Occipital lobe (tissue), 2 donors: Measurements from ENCODE around the gene MBOAT2.

- RAMPAGE, long total RNA = no peak
Observed at GRCh38 chr2:9003515-9004249, at the start of gene MBOAT2. Gene MBOAT2 (minus strand): TSS chr2:9003684.

DNA sequence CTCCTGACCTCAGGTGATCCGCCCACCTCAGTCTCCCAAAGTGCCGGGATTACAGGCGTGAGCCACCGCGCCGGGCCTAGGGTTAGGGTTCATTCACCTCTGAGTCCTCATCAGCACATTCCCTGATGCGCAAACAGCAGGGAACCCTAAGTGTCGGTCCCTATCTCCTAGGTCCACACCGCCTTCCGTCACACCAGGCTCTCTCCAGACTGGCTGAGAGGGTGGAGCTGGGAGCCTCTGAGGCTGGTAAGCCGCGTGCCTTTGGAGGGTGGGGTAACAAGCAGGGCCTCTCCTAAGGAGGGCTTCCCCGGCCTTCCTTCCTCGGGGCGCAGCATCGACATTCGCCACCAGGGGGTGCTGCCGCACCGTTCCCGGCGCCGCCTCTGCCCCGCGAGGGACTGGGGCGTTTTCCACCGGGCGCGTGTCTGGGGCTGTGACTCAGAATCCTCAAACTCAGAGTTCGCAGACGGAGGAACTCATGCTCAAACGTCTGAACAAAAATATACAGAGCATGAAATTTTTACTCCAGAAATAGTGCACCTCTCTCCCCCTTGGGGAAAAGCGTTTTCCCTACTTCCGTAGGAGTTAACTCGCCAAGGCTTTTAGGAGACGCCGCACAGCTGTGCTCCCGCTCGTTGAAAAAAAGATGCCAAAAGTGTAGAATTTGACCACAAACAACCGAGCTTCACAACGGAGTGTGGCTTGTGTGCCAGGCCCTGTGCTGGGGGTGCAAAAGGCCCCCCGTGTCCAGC is 63.9 kb upstream of the ASAP2 start:
- RAMPAGE, long total RNA = no peak

DNA sequence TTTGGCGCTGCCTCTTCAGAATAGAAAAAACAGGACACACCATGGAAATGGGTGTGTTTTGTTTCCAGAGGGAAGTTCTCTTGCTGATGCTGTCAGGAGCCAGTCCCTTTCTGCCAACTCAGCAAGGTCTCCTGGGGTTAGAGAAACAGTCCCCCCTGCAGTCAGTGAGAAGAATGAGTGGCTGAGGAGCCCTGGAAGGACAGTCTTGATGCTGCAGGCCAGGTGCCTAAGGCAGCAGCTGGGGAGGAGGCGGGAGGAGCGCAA is 37.8 kb upstream of the ASAP2 start:
- RAMPAGE, long total RNA = no peak

- RAMPAGE, long total RNA = no peak
Observed at GRCh38 chr2:9212656-9213387, 6.2 kb downstream of the ASAP2 start.

DNA sequence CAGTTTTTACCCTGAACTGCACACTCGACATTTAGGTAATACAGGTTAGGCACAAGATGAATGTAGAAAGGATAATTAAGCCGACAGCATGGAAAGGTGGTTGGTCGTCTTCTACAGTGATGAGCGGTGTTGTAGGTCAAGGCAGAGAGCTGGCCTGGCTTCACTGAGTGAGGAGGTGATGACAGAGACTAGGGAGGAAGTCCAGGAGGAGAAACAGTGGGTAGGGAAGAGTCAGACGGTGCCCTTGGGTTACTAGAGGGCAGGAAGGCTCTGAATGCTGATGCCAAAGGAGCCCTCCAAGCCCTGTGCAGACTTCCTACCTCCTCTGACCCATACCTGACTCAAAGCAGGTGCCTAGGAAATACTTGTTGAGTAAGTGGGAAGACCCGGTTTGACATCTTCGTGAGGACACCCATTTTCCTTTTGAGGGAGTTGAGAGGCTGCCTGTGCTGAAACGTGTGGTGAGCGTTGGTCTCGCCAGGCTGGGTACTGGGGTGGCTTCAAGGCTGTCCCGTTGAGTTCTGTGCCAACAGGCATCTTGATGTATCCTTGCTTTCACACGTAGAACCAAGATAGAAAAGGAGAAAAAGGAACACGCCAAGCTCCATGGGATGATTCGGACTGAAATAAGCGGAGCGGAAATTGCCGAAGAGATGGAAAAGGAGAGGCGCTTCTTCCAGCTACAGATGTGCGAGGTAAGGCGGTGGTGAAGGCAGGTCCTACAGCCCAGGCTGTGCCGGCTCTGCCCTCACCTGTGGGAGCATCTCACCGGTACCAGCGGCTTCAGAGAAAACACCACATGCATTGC is 100.6 kb downstream of the ITGB1BP1 start:
- RAMPAGE, long total RNA = no peak

DNA sequence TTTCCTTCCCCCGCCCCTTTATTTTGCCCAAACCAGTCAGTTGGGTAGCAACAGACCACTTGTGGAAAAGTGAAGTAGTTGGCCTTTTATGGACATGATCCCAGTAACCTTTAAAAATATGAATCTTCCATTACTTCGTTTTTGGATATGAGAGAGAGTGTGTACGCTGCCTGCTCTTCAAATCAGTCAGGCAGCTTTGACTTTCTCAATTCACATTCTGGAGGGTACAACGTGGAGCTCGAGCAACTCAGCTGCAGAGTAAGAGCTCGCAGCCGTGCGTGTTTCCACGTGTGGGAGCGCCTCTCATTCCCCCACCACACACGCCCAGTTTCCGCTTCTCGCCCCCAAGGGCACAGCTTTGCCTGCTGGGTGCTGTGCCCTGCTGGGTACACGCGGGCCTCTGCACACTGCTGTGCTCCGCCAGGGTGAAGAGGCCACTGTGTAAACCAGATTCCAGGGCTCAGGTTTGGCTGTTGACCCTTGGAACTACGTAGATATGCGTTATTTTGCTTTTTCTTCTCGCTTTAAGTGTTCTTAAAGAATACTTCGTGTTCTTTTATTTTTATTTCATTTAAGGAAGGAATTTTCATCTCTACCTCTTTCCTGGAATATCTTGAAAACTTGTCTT is 92.5 kb downstream of the ITGB1BP1 start:
- RAMPAGE, long total RNA = no peak

DNA sequence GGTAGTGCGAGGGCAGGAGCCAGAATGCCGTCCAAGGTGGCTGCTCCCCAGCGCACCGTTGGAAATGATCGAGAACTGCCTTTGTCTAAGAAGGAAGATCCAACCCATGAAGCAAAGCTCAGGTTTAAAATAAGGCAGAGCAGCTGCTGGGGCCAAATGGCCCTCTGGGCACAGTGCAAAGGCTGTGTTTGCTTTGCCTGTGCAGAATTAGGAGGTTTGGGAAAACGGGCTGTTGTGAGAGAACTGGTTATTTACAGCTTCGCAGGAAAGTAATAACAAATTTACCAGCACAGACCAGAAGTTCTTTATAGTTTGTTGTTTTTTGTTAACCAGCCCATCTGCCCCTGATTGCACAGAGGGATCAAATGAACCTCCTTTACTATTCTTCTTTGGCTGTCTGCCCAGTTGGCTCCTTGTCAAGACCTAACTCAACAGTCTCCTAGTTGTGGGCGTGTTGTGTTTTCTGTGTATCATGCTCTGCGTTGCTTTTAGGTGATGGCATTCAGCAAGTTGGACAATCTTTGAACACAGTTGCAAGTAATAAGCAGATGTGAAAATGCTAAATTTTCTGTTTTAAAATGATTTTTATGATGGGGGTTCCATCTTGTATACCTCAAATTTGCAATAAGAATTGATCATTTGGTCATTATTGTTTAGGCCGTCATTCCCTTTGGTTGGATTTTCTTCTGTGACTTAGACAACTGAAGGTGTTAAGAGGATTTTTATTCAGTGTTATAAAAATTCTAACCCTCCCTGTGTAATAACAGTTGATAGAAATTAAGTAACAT is 86.3 kb downstream of the ITGB1BP1 start:
- RAMPAGE, long total RNA = no peak

DNA sequence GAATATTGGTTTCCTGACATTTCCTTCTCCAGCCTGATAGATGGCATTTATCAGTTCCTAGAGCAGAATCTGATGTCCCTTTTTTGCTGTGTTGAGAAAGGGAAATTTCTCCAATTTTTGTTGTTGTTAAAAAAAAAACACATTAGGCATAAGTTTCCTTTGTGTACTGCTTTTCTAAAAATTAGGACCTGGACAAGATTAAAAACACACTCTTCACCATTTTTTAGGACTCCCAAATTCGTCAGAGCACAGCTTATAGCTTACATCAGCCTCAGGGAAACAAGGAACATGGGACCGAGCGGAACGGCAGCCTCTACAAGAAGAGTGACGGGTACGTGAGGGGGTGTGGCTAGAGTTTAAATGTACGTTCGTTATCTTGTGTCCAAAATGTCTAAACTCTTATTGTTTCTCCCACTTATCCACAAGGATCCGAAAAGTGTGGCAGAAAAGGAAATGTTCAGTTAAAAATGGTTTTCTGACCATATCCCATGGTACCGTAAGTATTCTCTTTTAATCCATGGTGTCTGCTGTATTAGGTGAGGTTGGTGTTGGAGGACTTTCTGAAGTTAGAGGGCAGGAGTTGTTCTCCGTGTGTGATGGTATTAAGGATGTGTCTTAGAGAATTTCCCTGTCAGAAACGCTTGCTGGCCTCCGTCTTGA is 78.9 kb downstream of the ITGB1BP1 start:
- RAMPAGE, long total RNA = no peak

DNA sequence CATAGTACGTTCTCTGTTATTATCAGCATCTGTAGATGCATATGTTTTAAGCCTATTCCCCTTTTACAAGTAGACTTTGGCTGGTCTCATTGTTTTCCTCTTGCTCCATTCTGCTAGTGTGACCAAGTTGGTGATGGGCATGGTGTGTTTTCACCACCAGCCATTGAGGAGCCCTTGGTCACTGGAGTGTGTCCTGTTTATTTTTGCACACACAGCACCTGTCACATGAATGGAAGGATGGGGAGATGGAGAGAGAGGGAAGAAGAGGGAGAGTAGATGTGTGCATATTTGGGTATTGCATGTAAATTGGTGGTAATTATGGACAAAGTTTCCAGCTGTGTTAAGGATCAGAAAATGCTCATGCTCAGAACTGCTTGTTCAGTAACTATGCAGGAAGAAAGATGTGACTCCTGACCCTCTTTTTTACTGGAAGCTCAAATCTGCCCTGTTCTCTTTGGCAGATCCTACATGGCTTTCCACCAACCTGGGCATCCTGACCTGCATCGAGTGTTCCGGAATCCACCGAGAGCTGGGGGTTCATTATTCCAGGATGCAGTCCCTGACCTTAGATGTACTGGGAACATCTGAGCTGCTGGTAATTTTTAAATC is 64.9 kb downstream of the ITGB1BP1 start:
- RAMPAGE, long total RNA = no peak

DNA sequence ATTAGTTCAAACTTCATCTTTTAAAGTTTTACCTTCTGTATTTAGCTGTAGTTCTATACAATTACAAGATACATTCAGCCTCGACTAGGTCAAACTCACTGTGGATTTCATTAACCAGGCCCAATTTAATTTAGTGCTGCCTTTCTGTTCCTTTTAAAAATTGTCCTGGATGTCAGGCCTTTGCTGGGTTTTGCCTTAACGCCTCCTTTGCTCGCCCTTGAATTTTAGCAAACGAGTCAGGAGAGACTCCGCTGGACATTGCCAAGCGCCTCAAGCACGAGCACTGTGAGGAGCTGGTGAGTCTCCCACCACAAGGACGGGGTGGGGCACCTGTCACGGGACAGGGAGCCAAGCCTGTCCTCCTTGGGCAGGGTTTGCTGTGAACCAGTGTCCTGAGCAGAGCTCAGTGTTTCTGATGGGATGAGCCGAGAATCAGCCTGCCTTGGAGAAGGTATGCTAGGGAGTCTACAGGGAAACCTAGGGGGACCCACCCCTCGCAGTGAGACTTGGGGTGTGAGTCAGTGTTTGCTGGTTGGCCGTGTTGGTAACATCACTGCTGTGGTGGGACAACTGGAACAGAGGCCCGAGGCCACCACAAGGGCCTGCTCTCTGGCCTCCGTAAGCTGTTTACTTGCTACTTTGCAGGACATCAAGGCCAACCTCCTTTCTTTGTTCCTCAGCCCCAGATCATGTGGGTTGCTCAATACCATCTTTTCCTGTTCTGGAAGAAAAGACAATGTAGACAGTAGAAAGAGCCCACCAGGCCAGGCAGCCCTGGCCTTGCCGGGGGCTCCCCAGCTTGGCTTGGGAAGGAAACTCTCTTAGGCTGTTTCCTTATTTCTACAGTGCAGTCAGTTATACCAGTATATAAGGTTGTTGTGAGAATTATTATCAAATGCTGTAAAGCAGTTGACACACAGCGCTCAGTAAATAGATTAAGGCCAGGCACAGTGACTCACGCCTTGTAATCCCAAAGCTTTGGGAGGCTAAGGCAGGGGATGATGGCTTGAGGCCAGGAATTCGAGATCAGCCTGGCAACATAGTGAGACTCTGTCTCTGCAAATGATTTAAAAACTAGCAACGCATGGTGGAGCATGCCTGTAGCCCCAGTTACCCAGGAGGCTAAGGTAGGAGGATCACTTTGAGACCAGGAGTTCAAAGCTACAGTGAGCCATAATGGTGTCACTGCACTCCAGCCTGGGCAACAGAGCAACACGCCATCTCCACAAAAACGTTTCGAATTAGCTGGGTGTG is 42.4 kb downstream of the ITGB1BP1 start:
- RAMPAGE, long total RNA = no peak

GRCh38 chr2:9404256-9405232 is 18.8 kb downstream of the ITGB1BP1 start:
- RAMPAGE, long total RNA = no peak

- RAMPAGE, long total RNA = no peak
Observed at GRCh38 chr2:9554737-9555148, 887 bp downstream of the ADAM17 start.

- RAMPAGE, long total RNA = no peak
Observed at GRCh38 chr2:9656966-9657433, 26.2 kb upstream of the YWHAQ start.

DNA sequence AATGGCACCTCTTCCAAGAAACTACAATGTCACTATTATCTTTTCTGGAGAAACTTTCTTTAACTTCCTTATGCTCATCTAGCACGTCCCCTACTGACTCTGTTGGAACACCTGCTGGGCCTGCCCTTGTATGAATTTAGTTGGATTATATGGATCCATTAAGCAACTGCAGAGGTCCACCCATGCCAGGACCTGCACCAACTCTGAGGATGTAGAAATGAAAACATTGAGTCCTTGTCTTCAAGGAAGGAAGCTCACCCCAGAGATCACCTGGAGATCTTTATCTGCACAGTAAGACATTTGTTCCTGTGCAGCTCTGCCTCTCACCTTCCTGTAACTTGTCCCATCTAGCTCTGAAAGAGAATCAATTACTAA is 105.1 kb upstream of the YWHAQ start:
- RAMPAGE, long total RNA = no peak

DNA sequence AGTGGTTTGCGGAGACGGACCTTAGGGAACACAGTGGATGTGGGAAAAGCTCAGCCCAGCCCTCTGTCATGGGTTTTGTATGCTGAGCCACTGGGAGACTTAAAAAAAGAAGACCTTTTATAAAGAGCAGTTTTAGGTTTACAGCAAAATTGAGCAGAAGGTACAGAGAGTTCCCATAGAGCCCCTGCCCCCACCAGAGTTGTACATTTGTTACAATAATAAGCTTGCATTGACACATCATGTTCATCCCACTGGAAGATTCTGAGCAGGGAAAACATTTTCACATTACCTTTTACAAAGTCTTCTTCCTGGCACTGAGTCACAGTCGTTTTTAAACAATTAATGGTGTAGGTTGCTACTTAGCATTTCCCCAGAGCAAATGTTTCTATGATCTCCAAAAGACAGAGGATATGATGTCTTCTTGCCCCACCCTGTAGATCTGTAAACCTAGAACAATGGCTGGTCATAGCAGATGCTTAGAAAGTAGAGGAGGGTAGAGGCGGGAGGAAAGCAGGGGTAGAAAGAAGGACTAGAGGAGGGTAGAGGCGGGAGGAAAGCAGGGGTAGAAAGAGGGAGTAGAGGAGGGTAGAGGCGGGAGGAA is 82.8 kb upstream of the TAF1B start:
- RAMPAGE, long total RNA = no peak

DNA sequence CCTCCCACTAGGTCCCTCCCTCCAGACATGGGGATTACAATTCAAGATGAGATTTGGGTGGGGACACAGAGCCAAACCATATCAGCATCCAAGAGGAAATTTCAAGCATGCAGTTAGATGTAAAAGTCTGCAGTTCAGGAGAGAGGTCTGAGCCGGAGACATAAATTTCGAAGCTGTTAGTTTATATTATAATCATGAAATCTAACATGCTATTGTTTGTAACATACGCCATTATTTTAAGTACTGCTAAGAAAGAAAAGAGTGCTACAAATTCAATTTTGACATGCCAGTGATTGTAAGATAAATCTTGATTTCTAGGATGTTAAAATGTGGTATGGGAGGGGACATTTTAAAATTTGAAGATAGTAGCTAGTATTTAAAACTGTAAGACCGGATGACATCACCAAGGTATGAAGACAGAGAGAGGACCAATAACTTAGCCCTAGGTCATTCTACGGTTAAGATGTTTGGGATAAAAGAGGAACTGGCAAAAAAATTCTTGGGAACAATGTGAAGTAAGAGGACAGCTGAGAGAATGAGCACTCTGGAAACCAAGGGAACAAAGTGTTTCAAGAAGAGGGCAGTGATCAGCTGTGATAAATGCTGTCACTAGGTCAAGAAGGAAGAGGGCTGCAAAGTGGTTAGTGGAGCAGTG is 17.0 kb downstream of the TAF1B start:
- RAMPAGE, long total RNA = no peak

DNA sequence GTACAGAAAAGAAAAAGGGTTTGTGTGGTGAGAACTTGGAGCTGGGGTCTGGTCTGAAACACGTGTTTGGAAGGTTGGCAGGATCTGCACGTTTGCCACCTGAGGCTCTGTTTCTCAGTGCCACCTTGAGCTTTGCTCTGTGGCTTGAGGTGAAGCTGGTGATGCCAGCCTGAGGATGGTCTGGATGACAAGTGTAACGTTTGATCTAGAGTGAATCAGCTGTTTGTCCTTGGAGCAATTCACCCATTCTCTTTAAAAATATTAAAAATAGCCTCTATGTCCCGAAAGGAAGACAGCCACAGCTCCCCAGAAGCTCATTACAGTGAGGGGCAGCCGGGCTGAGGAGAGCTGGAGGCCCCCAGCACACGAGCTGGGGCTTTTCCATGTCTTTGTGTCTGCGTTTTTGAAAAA is 45.4 kb upstream of the KLF11 start:
- RAMPAGE, long total RNA = no peak

DNA sequence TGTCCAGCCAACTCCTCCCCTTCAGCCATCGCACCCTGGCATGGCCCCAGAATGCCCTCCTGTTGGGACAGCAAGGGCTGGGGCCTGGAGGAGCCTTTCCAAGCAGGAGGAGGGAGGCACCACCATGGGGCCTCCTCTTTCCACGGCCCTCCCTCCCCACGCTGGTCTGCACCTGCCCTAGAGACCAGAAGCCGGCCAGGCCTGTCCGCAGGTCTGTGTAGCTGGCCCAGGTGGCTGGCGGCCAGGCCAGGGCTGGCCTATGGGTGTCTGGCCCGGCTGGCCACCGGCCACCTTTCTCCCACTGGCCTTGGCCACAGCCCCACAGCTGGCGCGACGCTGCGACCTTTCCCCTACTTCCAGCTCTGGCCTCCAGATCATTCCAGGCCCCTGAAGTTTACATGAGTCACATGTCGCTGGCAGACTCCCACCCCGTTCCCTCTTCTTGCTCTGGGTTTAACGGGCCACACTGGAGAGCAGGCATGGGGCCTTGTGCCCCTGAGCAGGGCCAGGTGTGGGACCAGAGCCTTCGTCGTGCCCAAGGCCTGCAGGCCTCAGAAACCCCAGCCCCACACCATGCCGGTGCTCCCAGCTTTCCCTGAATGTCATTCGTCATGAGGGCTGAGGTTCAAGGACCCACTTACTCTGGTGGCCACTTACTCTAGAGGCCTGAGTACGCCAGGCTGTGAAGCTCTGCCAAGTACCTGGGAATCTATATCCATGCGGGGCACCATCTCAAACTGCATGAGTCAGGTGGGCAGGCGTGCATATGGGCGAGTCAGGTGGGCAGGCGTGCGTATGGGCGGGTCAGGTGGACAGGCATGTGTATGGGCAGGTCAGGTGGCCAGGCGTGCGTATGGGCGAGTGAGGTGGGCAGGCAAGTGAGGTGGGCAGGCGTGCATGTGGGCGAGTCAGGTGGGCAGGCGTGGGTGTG is 33.3 kb upstream of the KLF11 start:
- RAMPAGE, long total RNA = no peak

DNA sequence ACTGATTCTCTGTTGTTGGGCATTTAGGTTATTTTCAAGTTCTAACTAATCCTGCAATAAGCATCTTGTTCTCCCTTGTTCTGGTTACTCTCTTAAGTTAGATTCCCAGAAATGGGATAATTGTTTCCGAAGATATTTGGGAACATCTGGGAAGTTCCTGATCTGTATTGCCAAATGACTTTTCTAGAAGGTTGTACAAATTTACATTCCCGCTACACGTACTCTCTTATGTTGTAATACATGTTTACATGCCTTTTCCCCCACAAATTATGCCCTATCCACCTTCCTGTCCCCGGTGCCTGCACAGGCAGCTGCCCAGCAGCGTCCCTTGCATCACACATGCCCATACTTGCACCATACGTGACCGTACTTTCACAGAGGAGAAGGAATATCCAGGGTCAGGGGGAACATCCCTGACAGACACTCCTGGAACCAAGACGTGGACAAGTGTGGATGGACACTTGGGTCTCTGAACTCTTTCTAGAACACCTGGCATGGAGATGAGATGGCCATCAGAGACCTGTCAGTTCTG is 24.2 kb upstream of the KLF11 start:
- RAMPAGE, long total RNA = no peak

DNA sequence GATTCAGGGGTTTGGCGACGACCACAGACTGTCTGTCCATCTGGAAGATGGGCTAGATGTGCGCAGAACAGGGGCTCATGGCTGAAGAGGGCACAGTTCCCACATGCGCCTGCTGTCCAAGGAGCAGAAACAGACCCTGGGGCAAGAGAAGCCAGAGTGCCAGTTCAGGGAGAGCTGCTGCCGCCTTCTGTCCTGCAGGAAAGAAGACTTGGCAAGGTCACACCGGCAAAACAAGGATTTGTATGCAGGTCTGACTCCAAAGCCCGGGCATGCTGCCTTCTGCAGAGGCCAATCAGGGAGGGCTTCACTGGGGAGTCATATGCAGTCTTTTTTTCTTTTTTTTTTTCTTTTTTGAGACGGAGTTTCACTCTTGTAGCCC is 3.4 kb upstream of the KLF11 start:
- RAMPAGE, long total RNA = no peak